ENCODE data around the genes DDX23 and ARF3.

- PRO-cap, result no peak
Observed at GRCh38 chr12:48768252-48768751, 20.6 kb downstream of the ADCY6 start.

GRCh38 chr12:48782724-48783511, 6.0 kb downstream of the ADCY6 start:
- PRO-cap, result no peak

DNA sequence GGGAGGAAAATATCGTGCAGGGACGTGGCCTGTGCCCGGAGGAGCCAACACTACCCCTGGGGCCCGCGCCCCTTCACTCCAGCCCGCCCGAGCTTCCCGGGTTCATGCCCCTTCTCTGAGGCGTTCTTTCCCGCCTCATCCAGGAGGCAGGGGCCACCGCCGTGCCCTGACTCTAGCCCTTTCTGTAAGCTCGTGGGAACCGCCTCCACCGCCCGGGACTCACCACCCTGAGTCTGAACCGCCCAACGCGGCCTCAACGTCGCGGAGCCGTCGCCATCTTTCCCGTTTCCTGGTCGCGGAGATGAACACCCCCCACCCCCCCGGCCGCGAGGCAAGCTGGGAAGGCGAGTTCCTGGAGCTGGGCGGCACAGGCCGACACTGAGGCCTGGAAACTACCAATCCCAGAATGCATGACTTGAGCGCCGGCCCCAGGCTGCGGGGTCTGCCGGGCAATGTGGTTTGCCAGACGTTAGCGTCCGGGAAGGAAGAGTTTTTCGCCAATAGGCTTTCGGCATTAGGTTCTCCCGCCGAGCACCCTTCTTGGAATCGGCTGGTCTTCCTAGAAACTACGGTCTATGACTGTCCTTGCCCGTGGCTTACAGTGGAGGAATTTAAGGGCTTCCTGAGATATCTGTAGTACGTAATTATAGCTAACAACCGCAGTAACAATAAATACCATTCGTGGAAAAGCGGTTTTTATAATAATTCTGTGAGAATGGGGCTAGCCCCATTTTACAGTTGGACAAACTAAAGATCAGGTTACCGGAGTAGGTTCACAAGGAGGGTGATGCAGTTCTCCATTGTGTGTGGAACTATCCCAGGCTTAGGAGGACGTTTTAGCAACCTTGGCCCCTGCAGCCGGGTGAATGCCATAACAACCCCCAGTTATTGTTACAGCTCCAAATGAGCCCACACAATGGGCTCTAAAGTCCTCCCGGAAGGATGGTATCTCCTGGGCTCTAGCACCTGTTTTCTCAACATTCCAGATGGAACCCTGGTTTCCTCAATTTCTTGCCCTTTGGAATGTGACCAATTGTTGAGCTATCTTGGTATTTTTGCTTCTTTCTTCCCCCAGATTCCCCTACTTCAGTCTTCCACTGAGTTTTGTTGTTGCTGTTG, at the start of gene DDX23:
TSS of gene DDX23 (minus strand) at position 303 of the 1,119 bp plus-strand sequence.
- PRO-cap, result bidirectional peak, plus-strand start at position 514 of the sequence, minus-strand start at position 281 of the sequence

GRCh38 chr12:48861082-48861732, 4.5 kb downstream of the RND1 start:
- PRO-cap, result no peak

DNA sequence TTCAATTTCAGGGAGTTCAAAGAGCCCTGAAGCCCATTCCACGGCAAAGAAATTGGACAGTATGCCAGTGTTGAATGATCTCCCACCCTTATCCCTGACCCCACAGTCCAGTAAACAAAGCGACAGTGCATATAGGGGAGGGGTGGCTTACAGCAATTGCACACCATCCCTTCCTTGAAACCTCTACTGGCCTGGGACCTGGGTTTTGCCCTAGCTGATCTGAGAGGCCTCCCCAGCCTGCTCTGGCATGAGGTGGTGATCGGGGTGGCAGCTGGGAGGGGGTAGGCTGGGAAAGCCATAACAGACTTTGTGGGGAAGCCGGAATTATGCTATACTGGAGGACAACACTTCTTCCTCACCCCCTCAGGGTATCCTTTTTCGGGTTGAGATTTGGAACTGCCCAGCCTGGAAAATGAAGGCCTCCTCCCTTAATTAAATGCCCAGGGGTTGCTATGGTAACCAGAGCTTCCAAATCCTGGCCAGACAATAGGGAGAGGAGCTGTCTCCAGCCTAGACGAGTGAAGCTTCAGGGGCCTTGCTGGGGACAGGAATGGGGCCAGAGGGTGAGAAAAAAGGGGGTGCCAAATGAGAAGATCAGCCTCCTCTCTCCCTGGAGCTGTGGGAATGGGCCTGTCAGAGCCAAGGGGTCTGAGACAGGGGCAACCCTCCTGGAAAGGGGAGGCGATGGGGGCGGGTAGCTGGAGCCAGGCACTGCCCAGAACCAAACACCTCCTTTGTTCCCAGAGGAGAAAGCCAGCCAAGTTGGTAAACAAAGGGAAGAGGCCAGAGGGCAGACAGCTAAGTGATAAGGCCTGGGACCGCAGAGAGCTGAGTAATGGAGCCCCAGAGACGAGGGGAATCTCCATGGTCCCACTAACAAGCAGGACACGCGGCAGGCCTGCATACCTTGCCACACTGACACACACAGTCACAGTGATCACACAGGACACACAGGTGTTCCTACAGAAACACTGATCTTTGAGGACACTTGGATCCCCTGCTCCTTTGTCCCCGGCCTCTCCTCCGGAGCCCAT, 17.7 kb upstream of the RND1 start:
- PRO-cap, result no peak

DNA sequence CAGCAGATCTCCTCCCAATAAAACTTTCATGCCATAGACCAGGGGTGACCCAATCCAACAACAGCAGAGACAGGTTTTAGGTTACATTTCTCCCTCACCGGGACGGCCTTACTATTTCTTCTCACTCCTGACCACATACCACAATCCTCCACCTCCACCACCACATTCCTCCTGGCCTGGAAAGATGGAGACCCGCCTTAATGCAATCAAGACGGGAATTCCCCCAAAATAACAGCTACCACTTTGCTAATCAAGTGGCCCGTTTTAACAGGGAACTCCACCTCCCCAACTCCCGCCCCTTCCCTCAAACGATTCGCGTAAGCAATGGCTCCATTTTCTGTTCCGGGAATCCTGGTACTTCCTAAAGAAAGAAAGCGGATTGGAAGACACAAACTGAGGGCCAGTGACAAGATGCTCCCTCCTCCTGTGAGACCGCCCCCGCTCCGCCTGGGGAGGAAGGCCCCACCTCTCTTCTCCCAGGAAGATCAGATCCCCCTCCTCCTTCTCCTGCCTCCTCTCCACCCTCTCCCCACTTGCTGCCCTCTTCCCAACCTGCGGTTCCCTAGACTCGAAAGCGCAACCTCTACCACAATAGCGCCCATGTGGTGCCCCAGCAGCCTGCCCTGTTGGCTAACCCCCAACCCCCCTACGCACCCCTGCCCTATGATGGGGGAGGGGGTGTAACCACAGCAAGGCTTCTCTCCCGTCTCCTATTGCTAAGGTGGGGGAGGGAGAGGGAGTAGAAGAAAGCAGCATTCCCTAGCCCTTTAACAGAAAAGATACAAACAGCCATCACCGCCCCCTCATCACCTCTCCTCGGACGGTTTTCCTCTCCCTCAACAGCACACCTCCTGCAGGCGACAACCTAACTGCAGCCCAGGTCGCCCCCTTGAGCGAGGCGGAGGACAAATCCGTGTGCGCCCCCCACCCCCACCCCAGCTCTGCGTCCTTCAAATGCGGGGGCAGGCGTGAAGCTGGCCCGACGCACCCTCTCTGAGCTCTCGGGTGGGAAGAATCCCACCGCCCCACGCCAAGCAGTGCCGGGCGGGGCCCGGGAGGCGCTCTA, 779 bp downstream of the ARF3 start:
- PRO-cap, result no peak

DNA sequence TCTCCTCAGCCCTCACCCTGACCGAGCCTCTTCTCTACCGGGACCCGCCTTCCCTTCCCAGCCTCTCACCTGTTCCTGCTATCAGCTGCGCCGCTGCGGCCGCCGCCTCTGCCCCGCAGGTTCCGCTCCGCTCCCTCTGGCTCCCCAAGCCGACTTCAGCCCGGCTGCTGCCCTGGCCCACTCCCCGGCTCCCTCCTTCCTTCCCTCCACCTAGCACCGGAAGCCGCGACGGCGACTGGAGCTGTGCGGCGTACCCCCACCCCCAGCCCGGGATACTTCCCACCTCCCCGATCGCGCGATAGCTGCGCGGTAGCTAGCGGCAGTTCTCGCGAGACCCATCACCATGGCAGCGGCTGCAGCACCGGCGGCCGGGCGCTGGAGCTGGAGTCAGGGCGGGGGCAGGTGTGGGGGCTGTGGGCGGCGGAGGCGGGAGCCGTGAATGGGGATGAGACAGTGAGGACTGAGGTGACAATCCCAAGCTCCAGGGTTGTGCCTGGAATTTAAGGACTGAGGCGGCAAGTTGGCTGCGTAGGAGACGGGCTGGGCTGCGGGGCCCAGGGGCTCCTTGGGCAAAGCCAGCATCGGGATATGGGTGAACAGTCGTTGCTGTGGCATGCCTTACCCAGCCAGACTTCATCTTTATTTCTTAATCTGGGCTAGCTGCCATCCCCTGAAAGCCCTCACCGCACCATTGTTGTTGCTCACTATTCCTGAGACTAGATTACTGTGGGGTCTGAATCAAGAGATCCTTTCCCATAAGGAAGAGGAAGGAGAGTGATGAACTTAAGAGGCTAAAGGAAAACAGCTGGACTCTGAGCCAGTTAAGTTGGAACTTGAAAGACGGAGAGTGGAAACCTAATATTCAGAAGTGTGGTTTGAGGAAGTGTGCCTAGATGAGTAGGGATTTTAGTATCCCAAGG, at the start of gene ARF3:
TSS of gene ARF3 (minus strand) at position 247 of the 920 bp plus-strand sequence.
- PRO-cap, result bidirectional peak, plus-strand start at position 405 of the sequence, minus-strand start at position 274 of the sequence

- PRO-cap, result no peak
Observed at GRCh38 chr12:48969680-48970281, 1.8 kb downstream of the WNT10B start.

- PRO-cap, result no peak
Observed at GRCh38 chr12:48981020-48981890, 3.1 kb downstream of the WNT1 start.

DNA sequence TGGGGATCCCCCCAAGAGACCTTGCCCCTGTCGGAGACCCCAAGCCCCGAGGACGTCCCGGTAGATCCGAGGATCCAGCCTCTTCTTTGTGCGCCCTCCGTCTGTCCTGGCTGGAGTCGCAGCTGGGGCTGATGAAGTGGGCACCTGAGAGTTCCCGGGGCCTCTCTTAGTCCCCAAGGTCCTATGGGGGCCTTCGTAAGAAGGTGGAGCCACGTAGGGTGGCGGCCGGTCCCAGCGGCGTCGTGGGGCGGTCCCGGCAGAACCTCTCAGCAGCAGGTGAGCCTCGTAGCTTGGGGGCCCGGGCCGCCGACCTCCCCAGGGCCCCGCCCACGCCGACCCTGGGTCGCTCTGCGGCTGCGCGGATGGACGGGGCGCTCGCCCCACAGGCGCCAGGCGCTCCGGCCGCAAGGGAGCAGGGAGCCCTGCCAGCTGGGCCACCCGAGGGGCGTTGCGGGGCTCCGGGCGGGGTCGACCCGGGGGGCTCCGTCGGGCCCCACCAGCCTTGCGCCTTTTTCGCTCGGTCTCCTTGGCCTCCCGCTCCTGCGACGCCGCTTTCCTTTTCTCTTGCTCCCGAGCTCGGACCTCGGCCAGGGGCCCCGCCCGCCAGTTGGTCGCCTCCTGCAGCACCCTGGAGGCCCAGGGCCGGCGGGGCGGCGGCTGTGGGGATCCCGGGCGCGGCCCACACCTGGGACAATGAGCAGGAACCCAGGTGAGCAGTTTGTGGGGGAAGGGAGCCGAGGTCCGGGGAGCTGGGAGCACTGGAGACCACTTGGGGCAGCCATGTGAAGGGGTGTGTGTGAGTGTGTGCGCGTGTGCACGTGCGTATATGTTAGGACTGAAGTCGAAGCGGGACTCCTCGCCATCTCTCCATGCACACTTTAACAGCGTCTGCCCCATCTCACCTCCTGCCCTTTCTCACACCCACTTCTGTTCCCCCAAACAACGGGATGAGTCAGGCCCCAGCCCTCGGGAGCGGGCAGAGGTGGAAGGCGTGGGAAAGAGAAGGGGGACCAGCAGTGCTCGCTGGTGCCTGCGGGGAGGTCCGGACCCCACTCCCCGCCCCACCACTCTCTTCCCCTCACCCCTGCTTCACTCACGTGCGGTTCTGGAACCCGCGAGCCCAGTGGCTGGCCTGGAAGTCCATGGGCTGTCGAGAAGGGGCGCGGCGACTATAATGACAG, 803 bp downstream of the DDN start:
- PRO-cap, result no peak

- PRO-cap, result no peak
Observed at GRCh38 chr12:49030263-49030628, 11.7 kb upstream of the PRKAG1 start.

GRCh38 chr12:49055801-49056465, 4.7 kb downstream of the KMT2D start:
- PRO-cap, result no peak

DNA sequence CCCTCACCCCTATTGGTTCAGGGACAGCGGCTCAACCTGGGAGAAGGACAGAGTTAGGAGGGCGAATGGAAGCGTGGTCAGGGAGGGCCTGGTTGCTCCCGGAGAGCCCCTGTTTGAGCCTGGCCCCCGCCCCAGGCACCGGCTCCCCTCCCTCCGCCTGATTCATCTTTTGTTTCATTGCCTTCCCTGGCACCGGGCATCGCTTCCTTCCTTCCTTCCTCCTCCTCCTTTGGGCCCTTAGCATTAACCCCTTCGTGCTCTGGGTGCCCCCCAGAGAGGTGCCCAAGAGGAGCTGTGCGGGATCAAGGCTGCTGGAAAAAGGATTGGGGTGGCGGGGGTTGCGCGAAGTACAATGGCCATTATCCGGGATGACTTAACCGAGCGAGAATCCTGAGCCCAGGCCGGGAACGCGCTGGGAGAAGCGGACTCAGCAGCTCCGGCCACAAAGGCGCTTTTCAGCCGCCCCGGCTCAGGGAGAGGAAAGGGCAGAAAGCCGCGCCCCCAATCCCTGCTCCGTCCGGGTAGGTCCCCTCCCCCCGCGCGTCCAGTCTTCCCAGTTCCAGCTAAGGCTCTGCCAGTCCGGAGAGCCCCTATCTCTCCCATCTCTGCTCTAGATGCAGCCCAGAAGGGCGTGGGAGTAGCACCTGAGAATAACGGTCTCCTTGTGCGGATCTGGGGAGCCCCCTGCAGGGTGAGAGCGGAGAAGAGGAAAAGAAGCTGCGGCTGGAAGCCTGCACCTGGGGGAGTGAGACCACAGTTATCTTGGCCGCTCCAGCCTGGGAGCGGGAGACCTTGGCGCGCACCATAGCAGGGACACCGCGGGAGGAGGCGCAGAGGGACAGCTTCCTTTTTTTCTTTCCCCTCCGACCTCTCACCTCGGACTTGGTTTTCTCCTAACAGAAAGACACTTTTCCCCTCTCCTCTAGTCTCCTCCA, 2.7 kb downstream of the DHH start:
- PRO-cap, result no peak

DNA sequence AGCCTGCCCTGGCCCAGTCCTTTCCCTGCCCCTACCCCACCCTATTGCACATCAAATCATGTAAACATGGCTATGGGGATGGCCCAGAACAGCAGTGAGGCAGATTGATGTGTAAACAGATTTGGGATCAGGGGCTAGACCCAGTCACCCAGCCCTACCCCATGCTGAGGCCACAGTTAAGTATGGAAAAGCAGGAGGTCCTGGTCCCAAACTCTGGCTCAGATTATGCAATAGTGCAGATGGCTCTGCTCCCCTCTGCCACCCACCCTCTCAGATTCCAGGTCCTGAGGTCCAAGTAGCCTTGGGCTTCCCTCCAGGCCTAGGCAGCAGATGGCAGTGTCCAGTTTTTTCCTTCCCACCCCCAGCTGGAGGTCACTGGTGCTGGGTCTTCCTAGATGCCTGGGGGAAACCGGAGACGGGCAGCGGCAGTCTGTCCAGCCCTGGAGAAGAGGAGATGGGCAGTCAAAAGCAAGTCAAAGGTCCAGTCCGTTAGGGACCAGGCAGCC, 2.8 kb upstream of the DHH start:
- PRO-cap, result no peak

- PRO-cap, result no peak
Observed at GRCh38 chr12:49129227-49129499, 2.0 kb downstream of the TUBA1B start.

GRCh38 chr12:49151181-49151772, 20.1 kb upstream of the TUBA1B start:
- PRO-cap, result no peak

GRCh38 chr12:49161246-49161715, 27.6 kb downstream of the TUBA1A start:
- PRO-cap, result no peak

DNA sequence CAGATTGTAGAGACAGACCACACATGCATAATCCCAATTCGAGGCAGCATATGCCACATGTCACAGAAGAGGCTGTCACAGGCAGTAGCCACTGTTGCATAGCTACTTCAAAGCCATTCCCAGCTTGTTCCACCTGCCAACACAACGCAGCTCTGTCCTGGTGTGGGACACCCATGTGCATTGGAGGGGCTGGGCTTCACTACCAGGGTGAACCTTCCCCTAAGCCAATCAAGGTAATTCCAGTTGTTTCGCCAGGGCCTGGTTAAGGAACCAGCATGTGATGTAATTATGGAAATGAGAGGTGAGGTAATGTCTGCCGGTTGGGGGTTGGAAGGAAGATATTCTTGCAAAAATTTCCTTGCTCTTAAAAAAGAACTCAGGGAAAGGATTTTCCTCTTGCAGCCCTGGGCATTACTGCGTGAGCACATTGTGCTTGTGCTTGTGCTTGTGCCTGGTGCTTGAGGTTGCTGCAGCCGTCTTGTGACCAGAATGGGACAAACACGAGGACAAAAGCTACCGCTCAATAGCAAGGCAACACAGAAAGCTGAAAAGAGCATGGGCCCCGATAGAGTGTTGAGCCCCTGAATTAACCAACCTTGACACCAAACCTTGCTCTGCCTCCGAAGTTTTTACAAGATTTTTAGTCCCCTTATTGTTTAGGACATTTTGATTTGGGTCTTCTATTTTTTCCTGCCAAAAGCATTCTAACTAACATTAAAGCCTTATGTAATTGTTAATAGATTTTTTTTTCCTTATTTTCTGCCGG, 14.9 kb downstream of the TUBA1C start:
- PRO-cap, result no peak

GRCh38 chr12:49339445-49339920, 2.5 kb upstream of the C1QL4 start:
- PRO-cap, result no peak

- PRO-cap, result no peak
Observed at GRCh38 chr12:49636488-49636845, 13.1 kb downstream of the PRPF40B start.